ENCODE data around the genes VDAC1, UBE2B, DDX46 and C5orf24.

DNA sequence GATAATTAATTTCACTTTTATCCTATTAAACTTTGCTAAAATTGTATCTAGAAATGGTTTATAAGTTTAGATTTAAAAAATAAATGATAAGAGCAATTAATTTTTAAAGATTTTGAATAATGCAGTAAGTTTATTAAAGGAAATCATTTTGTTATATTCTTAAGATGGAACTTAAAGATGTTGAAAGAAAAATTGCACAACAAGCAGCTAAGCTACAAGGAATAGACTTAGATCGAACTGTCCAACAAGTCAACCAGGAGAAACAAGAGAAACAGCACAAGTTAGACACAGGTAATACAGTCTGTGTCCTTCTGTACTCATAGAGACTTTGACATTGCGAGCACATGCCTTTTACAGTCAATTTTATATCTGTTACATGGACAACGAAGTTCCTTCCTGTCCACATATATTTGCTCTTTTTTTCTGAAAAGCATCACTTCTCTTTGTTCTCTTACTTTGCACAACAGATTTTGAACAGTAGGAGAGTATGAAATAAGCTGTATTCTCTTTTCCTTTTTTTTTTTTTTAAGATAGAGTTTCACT, 47.0 kb downstream of the RAD50 start:
- RRBS = no CpG with 5 or more reads among the region's 3 CpGs

GRCh38 chr5:132933558-132933971, 29.9 kb downstream of the AFF4 start:
- RRBS = no CpG with 5 or more reads among the region's 1 CpG

GRCh38 chr5:132951579-132951854, 11.9 kb downstream of the AFF4 start:
- RRBS = no CpG with 5 or more reads among the region's 4 CpGs

- RRBS = 2% methylated on average over 37 of the region's 110 CpGs
These were observed at the start of gene VDAC1 for GRCh38 chr5:134004326-134005186. VDAC1 (minus strand) TSS chr5:134004975.

DNA sequence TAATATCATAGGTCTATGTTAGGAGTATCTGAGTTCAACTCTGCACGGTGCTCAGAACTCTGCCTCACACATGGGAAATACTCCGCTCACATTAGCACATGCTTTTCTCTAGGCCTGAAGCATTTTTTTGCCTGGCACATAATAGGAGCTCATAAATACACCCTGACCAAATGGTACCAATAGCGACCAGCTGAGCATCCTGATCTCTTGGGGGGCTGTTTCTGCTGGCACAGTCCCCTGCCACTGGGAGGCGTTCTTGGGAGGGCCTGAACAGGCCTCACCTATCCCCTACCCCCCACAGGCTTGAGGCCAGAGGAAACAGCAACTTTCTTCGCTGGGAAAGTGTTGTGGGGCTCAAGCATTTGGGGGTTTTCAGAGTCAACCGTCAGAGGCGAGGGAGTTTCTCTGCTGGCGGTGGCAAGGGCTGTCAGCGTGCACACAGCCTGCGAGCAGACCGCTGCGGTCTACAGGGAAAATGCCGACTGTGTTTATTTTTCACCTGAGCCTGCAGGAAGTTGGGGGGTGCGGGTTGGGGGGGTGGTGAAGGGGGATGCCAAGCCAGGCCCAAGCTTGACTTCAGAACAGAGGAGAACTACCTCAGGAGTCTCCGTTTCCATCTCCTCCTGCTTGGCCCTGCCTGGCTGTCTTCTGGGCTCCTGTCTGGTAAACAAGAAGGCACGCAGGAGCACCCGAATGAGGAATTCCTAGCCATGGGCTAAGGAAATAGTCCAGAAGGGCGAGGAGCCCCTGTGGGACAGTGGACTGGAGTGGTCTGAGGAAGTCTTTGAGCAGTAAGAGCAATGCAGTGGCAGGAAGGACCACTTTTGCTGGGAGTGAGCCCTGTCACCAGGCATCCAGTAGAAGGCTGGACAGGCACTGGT, 18.0 kb downstream of the TCF7 start:
- RRBS = no CpG with 5 or more reads among the region's 18 CpGs

DNA sequence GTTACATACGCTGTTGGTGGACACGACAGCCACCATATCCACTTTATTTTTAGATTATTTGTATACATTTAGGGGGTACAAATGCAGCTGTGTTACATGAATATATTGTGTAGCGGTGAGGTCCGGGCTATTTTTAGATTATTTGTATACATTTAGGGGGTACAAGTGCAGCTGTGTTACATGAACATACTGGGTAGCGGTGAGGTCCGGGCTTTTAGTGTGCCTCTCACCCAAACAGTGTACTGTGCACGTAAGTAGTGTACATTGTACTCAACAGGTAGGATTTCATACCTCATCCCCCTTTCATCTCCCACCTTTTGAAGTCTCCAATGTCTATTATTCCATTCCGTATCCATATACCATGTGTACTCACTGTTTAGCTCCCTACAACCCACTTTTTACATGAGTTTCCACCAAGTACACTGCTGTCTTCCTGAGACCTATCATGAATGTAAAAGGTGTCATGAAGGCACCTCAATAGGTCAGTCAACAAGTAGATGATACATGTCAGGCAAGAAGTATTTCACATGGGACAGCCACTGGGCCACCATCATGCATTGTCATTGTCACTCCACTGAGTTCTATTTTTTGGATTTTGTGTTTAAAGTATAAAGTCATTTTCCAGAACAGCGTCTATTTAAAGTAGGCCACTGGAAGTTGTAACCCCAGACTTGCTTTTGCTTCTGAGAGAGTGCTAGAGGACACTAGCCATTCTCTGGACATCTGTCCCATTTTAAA, 27.7 kb downstream of the SKP1 start:
- RRBS = 93% methylated on average over 1 of the region's 9 CpGs

DNA sequence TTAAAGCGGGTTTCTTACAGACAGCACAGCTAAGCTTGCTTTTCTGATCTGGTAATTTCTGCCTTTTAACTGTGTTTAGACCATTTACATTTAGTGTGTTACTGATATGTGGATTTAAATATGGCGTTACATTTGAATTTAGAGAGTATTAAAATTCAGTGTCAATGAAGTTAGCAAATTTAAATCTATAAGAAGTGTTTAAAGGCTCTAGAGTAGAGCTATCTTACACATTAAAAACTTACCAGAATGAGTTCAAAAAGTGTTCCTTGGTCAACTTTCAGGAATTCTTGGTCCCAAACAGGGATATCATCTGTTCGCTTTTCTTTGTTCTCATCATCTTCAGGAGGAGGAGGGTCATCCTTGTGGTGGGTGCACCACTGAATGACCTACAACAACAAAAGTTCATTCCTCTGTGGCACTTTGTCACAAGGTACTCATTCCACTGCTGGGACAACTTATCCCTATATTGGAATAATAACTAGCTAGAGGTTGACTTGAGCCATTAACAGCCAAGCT, 15.9 kb downstream of the SKP1 start:
- RRBS = no CpG with 5 or more reads among the region's 3 CpGs

DNA sequence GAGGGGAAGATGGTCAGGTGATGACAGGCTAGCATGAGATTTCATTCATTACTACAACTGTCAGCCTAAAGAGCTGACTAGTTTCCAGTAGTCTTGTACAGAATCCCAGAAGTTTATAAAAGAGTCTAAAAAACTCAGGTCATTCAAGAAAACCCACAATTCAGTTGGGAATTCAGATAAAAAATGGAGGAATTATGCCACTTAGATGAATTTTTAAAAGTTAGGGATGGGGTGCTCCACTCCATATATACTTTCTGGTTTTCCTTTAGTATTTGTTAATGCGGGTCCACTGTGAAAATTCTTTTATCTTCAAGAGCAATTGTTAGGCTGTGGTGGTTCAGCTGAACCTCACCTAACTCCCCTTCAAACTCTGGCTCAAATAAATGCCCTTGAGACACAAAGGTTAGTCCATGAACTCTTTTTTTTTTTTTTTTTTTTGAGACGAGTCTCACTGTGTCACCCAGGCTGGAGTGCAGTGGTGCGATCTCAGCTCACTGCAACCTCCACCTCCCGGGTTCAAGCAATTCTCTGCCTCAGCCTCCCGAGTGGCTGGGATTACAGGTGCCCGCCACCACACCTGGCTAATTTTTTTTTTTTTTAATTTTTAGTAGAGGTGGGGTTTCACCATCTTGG, 13.2 kb upstream of the SKP1 start:
- RRBS = no CpG with 5 or more reads among the region's 6 CpGs

DNA sequence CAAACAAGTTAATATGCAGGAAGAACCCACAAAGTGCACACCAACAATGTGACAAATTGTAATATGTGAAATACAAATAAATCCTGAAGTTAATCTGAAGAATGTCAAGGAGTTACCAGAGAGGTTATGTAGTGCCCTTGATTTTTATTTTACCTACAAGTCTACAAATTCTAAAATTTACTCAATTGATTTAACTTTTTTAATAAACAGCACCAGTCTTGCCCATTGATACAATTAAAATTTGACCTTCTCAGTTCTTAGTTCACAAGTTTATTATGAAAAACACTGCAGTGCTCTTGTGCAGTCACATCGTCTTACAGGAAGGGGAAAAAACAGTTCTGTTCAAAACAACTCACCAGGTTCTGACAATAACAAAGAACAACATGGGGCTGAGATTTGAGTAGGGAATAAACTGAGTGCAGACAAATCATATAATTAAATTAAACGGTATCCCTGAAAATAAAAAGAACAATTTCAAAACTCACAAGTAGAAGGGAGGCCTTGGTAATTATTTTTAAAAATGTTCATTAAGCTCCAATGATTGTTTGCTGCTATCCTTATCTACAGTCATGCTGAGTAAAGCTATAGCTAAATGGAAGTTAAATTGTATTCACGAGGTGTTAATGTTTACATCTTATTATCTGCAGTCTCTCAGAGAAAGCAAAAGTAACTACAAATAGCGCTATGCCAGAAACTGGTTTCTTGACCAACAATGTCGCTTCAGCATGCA, 20.3 kb upstream of the SKP1 start:
- RRBS = no CpG with 5 or more reads among the region's 5 CpGs

GRCh38 chr5:134202832-134203922, 22.7 kb downstream of the PPP2CA start:
- RRBS = no CpG with 5 or more reads among the region's 5 CpGs

DNA sequence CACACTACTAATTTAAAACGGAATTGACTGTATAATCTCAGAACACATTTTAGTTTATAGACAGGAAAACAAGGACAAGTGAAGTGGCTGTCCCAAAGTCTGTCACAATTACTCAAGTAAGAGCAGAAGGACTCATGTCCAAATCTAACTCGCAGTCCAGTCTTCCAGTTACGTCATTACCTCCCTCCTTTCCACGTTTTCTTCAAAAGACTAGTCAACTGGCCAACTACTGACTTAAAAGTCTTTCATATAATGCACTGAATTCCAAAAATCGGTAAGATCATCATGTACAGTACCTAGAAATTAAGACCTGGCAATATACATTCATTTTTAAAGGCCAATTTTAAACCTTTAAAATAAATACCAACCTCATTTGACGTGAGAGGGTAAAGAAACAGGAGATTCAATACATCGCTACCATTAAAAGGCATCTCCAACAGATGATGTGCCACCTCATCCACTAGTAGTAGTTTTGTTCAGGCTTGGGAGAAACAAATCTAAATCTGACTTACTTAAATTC, 1.9 kb downstream of the PPP2CA start:
- RRBS = no CpG with 5 or more reads among the region's 7 CpGs

DNA sequence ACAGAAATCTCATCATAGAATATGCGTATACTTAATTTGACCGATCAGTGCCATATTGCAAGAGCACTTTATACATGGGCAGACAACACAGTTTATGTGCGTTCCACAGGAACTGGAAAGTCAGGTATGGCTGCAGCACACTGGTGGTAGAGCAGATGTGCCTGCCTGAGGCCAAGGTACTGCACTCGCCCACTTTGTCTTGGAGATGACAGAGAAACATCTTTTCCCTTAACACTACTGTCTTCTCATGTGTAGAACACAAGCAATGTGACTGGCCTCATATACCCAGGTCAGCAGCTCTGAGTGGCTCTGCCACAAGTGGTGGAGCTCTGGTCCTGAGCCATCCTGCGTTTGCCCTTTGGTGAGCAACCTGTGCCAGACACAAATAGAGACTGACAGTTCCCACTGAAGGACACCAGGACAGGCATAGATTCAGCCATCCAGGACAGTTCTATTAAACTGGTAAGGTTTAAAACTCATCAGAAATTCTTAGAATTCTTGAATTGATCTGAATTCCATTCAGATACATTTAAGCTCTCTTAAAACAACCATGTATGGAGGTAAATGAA, 21.0 kb upstream of the PPP2CA start:
- RRBS = no CpG with 5 or more reads among the region's 5 CpGs

DNA sequence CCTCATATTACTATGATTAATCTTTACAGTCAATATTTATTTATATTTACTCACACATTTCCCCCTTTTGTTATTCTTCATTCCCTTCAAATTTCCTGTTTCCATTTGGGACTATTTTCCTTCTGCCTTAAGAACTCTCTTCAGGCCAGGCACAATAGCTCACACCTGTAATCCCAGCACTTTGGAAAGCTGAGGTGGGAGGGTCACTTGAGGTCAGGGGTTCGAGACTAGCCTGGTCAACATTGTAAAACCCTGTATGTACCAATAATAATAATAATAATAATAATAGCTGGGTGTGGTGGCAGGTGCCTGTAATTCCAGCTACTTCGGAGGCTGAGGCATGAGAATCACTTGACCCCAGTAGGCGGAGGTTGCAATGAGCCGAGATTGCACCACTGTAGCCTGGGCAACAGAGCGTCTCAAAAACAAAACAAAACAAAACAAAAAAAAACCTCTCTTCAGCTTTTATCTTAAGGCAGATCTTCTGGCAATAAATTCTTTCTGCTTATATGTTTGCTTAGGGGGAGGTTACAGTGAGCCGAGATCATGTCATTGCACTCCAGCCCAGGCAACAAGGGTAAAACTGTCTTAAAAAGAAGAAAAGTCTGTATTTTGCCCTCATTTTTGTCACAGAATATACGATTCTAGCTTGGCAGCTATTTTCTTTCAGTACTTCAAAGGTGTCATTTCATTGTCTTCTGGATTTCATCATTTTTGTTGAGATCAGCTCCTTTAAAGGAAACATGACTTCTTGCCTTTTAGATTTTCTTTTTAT, 53.7 kb upstream of the PPP2CA start:
- RRBS = no CpG with 5 or more reads among the region's 7 CpGs

DNA sequence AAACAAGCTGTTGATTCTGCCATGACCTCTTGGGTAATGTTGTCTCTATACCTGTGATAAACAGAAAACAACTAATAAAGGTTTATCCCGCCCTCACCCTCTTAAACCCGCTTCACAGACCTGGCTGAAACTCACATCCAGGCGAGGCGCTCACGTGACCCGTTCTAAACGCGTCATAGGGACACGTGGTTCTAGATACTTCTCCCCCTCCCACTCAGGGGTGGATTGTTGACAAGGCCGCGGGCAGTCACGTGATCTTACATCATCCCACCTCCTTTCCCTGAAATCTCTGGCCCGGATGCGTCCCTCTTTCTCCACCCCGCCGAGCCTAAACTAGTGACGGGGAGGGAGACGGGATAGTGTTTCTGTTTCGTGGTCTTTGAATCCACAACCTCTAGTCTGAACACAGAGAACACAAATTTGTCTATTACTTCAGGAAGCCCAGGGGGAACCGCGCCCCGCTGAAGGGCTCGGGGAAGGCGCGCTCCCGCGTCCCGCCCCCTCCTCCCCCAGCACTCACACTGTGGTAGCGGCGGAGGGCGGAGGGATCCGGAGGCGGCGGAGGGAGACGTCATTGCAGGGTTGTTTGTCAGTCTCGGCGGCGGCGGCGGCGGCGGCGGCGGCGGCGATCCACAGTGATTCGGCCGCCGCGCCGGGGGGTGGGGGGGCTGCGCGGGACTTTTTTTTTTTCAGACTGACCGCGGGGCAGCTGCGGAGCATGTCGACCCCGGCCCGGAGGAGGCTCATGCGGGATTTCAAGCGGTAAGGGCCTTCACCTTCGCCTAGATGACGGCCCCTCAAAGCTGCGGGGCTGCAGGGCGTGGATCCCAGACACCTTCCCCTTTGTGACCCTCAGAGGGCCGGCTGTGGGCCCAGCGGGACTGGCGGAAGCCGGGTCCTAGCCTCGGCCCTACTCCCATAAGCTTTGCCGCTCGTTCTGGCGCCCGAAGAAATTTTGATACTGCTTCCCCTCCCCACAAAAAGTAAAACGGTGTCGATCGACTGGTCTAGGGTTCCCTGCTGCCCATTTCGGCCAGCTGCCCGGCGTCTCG, at the start of gene UBE2B:
UBE2B (plus strand) TSS at position 692 of the 1,052 bp plus-strand sequence.
- RRBS = 2% methylated on average over 7 of the region's 81 CpGs

DNA sequence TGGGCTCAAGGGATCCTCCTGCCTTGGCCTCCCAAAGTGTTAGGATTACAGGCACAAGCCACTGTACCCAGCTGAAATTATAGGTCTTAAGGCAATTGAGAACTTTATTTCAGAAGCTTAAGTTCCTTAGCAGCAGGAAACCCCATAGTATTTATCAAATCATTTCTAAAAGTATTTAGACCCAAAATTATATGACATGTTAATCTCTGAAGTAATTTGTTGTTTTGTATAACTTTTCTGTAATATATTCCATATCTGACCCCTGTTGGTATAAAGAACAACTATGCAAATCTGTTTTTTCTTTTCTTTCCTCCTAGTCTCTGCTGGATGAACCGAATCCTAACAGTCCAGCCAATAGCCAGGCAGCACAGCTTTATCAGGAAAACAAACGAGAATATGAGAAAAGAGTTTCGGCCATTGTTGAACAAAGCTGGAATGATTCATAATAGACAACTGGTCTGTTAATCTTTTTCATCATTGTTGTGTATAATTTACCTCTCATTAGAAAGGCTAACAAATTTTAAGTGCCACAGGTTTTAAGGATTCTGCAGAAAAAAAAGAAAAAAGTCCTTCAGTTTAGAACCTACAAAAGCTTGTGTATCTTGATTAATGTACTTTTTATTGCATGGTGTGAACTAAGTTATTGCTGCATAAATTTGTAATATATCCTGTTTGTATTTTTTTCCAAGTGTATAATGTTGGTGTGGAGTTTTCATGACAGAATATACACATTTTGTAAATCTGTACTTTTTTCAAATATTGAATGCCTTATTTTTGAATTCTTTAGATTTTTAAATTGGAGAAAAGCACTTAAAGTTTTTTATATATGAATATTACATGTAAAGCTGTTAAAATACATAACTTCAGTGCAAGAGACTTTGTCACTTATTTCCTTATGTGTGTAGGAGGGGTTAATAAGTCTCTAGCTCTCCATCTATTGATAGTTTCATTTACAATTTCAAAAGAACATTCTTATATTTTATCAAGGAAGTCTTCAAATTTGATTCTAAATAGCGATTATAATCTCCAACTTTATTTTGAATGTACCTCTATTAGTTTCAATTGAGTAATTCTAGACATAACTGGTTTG, 18.9 kb downstream of the UBE2B start:
- RRBS = no CpG with 5 or more reads among the region's 4 CpGs

GRCh38 chr5:134524771-134525592, 488 bp upstream of the JADE2 start:
- RRBS = 1% methylated on average over 13 of the region's 59 CpGs

DNA sequence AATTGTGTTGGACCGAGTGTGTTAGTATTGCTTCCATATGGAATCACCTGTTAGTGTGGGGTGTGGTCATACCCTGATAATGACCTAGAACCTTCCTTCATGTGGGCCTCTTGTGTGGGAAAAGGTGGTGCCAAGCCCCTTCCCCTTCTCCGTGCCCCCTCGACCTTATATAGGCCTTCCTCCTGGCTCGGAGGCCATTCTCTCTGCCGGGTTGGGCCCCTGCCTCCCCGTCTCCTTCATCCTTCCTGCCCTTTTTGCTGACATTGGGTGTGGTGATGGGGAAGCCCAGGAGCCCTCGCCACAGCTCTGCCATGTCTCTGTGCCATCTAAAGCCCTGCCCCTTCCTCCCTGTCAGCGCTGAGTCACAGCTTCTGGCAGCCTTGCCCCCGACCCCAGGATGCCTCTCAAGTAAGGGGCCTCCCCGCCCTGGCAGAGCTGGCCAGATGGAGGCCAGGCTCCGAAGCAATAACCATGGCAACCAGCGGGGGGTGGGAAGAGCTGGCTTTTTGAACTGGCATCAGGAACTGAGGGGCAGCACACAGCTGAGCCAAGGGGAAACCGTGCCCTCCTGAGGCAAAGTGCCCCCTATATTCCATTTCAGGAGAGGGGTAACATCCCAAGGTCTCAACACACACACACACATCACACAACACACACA, 30.4 kb downstream of the JADE2 start:
- RRBS = no CpG with 5 or more reads among the region's 13 CpGs

DNA sequence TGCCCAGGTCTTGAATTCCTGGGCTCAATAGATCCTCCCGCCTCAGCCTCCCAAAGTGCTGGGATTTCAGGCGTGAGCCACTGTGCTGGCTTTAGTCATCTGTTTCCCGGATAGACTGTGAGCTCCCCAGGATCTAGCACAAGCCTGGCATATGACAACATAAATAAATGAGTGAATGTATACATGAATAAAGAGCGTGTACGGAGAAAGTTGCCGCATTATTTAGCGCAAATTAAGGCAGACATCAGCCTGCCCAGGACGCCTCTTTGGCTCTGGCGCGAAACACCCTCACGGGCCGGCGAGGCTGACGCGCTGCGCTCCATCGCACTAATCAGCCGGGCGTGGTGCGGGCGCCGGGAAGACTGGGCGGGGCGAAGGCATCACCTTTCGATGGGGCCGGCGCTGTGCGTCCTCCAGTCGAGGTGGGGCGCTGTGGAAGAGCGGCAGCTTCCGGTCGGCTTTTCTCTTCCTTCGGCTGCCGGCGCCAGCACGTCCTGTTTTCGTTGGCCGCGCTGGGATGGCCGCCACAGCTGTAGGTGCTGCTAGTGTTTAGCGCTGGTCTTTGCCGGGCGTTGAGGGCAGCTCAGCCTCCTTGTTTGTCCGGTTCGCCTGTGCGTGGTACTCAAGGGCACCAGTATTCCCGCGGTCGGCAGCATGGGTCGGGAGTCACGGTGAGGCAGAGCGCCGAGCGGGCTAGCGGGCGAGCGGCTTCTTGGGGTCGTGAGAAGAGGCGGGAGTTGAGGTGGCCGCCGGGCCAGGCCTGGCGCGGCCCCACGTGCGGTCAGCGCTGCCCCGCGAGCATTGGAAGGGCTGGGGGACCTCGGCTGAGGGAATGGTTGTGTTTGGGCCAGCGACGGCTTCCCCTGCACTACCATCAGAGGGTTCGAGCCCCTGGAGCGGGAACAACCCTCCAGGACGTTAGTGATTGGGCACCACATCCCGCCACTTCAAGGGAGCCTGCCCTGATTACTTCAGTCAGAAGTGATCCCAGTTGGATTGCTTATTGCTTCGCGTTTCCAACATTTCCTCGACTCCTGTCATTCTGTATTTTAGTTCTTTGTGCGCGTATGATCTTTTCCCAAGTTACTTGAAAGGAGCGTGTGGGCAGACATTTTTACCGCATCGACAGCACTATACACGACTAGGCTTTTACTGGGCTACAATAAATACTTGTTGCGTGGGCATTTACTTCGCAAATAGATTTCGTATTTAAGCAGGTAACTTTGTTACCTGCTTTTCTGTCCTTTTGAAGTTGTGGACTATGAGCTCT, at the start of gene DDX46:
DDX46 (plus strand) TSS at position 495 of the 1,270 bp plus-strand sequence.
- RRBS = 2% methylated on average over 24 of the region's 88 CpGs

GRCh38 chr5:134845531-134846600, at the start of gene C5orf24:
C5orf24 (plus strand) TSS chr5:134845968.
- RRBS = 2% methylated on average over 16 of the region's 94 CpGs

- RRBS = no CpG with 5 or more reads among the region's 2 CpGs
These were observed 2.1 kb upstream of the CATSPER3 start for GRCh38 chr5:134965558-134966061.

Measured in cardiac fibroblast (primary cell).